Hematopoietic multipotent progenitor cell (in vitro differentiated cells): ENCODE measurements around the gene PFDN4.

DNA sequence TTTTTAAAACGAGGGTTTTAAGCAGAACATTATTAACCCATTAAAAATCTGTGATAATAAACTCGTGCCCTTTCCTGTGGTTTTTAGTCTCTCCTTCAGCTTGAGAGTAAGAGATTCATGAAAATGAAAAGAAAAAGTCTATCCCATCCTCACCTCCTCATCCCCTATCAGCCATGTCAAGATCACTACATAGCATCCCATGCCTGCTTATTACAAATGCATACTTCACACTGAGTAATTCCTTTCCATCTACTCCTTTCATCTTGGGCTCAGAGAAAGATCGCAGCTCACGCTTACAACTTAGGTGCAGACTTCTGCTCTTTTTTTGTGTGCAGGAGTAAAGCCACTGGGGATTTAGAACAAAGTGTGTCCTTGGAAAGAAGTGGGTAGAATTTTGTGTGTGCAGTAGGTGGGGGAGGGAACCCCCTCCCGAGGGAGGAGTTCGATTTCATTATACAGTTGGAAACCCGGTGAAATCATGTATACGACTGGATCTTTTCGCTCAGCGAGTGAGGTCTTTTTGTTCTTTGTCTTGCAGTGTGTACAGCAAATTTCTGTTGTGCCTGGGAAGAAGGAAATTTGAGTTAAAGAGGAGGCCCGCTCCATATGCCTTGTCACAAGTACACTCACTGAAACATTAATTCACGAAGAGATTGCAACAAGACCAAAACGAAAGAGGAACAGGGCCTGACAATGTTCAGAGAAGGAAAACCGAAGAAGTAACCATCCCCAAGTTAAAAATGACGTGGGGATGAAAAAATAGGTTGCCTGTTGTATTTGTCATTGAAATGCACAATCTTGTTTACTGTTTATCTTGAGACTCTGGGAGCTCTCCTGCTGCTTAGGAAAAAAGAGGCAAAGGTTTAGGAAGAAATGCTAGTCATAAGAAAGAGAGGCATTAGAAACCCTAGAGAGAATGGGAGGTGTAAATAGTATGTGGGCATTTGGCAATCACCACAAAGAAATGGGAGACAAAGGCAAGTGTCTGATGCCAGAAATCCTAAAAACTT, 146.5 kb upstream of the ZNF217 start:
- CAGE, long polyA plus RNA, result no peak

DNA sequence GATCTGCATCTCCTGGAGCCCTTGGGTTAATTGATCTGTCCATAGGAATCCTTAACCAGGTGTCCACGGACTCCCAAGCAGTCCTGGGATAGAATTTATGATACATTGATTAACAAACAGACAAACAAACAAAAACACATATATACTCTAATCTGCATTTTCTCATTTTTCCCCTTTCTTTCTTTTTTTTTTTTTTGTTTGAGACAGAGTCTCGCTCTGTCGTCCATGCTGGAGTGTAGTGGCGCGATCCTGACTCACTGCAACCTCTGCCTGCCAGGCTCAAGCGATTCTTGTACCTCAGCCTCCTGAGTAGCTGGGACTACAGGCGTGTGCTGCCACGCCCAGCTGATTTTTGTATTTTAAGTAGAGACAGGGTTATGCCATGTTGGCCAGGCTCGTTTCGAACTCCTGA, 207.9 kb upstream of the ZNF217 start:
- CAGE, long polyA plus RNA, result no peak

- CAGE, long polyA plus RNA, result no peak
Measured at GRCh38 chr20:53857724-53858328, 212.6 kb downstream of the BCAS1 start.

DNA sequence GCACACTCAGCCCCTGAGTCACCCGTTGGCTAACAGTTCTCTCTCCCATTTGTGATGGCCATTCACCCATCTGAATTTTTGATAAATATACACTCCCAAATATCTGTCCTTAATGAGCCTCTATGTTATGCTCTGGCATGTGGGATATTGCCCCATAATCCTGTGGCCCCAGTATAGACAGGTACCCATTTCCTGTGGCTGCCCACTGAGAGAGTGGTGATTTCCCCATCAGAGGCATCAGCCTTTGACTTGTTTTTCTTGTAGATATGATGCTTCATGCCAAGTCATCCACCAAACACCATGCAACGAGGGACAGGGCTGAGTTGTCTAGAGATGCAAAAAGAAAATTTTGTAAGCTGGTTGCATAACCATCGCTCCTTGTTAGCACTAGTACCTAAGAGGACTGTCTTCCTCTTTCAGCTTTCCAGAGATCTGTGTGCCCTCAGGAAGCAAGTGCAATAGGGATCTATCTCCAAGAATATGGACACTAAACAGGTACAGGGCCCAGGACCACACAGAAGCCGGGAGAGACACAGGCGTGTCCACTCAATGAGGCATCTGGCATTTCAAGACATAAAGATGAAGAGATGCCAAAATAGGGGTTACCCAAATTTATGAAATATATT, 166.8 kb downstream of the BCAS1 start:
- CAGE, long polyA plus RNA, result no peak

DNA sequence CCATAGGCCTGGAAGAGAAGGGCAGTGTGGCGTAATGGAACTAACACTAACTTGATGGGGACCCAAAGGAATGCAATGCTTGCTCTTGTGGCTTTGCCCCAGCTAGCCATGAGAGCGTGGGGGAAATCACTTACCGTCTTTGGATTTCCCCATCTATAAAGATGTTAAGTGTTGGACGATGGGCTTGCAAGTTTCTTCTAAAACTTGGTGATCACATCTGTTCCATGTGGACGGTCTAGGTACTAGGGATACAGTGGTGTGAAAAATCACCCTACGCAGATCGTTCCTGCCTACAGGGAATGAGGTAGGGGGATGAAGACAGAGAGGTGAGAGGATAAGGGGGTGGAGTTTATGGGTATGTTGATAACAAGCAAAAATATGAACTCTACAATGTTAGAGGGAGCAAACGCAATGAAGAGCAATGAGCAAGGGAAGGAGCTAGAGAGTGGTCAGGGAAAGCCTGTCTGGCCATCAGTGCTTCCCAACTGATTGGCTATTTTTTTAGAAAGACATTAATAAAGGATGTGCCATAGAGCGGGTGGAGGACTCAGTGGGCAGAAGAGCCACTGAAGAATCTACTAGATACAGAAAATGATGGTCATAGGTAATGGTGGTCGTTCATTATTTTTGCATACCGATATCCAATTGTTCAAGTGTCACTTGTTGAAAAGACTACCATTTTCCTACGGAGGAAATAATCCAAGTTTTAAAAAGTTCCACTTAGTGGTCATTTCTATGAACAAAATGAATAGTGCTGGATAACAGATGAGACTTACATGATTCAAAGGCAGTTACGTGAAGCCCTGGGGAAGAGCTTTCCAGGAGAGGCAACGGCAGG, 165.1 kb downstream of the BCAS1 start:
- CAGE, long polyA plus RNA, result no peak

- CAGE, long polyA plus RNA, result no peak
Measured at GRCh38 chr20:53914080-53914530, 156.3 kb downstream of the BCAS1 start.

DNA sequence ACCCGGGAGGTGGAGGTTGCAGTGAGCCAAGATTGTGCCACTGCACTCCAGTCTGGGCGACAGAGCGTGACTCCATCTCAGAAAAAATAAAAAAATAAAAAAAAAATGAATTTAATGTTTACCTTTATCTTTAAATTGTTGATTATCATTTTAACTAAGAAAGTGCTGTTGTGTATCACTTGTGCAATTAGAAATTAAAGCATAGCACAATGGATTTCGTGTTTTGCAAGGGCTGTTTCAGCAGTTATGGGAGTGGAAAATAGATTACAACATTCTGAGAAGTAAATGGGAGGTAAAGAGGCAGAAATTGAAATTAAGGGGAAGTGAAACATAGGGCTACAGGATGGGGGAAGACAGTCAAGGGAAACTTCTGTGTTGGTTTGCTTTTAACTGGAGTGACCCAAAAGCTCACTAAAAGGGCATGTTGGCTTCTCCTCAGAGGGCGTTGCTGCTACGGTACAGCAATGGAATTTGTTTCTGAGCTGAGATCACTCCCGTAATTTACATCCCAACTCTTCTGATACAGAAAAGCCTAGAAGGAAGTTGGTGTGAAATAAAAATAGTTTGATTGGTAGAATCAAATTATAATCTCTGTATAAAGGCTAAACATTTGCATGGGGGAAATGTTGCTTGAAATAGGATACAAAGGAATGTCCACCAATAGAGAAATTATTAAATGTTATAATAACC, 147.5 kb downstream of the BCAS1 start:
- CAGE, long polyA plus RNA, result no peak

GRCh38 chr20:53923568-53924055, 146.8 kb downstream of the BCAS1 start:
- CAGE, long polyA plus RNA, result no peak

- CAGE, long polyA plus RNA, result no peak
Measured at GRCh38 chr20:53940964-53941554, 129.3 kb downstream of the BCAS1 start.

DNA sequence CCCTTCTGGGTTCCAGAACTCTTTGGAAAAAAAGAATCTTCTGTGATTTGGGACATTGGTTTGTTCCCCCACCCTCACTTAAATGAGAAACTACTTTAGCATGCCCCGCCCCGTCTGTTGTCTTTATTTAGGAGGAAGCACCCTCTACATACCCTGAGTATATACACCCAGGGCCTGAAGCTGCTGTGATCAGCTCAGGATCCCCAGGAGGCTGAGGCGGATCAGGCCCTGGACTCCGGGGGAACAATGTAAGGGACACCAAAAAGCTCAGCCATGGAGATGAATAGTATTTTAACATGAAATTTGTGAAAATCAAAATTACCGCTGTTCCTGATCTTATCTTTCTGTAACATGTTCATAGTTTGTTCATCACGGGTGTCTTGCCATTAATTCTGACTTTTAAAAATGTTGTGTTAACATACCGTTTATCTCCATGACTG, 1.4 kb downstream of the BCAS1 start:
- CAGE, long polyA plus RNA, result no peak

DNA sequence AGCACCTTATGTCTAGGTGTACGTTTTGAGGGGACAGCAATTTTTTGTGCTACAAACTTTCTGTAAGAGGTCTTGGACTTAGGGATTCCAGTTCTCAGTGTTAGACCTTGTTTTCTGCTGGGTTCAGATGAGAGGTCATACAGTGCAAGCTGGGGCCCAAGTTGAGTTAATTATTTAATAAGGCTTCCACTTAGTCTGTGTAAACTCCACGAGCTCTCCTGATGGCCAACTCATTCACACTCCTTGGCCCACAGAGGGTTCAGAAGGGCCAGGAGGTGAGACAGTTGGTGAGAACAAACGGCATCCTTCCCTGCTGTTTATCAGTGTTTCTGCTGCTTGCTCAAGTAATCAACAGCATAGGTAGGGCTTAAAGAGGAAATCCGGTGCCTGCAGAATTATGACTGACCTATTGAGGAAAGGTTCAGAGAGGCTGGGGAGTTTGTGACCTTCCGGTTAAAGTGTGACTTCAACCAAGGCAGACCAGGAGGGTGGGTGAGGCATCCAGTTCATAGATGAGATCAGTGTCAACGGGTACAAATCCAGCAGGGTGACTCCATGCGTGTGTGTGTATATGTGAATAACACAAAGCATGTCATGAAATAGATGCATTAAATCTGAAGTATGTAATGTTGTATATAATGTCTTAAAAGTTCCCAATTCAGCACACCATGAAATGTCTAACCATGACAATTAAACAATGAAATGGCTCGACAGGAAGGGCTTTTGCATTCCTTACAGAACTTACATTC, 37.3 kb upstream of the BCAS1 start:
- CAGE, long polyA plus RNA, result no peak

- CAGE, long polyA plus RNA, result start-site peak on the plus strand at chr20:54208083-54208095, 209 reads
Measured at GRCh38 chr20:54207480-54208228, at the start of gene PFDN4. Gene PFDN4, plus strand, starts transcription at chr20:54208087.

DNA sequence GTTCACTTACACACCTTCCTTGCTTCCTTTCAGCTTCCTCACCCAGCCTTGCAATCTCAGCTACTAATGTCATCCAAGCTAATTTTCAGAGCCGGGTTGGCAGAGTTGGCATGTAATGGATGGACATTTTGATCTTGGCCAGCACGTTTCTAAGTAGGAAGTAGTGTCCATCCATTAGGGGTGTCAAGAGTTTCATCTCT, 60.5 kb downstream of the PFDN4 start:
- CAGE, long polyA plus RNA, result no peak

- CAGE, long polyA plus RNA, result no peak
Measured at GRCh38 chr20:54524672-54525329, 49.4 kb downstream of the DOK5 start.

DNA sequence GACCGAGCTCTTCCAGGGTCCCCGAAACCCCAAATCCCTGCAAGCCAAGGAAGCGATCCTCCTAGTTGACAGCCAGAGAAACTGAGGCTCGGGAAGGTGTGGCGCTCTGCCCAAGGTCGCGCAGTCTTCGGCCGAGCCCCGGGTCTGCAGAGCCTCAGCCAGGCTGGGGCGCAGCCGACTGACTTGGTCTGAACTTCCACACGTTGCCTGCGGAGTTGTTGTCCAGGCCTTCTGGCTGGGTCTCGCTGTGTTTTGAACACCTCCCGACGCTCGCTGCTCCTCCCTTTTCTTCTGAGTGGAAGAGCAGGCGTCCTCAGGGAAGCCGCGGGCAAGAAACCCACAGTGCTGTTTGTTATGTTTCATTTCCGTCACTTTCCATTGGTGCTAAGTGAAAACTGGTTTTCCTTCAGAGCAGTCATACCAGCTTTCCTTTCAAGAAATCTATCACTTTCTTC, 563 bp downstream of the FAM210B start:
- CAGE, long polyA plus RNA, result no peak

GRCh38 chr20:56444223-56444645, 24.2 kb upstream of the RTF2 start:
- CAGE, long polyA plus RNA, result no peak

- CAGE, long polyA plus RNA, result no peak
Measured at GRCh38 chr20:56626374-56626735, 2.8 kb upstream of the TFAP2C start.

- CAGE, long polyA plus RNA, result no peak
Measured at GRCh38 chr20:56859214-56860707, 230.7 kb downstream of the TFAP2C start.

DNA sequence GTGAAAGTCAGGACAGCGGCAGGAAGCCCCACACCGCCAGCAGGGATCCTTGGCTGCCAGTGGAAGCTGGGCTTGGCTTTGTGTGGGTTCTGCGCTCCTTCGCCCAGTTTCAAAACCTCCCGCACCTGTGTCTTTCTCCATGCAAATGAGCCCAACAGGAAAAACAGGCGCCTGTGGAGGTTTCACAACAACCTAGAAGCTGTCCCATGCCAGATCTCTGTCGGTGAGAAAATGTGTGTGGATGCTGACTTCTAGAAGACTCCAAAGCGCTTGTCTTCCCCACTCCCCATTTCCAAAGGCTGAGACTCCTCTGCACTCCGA, 291.6 kb downstream of the BMP7 start:
- CAGE, long polyA plus RNA, result no peak

DNA sequence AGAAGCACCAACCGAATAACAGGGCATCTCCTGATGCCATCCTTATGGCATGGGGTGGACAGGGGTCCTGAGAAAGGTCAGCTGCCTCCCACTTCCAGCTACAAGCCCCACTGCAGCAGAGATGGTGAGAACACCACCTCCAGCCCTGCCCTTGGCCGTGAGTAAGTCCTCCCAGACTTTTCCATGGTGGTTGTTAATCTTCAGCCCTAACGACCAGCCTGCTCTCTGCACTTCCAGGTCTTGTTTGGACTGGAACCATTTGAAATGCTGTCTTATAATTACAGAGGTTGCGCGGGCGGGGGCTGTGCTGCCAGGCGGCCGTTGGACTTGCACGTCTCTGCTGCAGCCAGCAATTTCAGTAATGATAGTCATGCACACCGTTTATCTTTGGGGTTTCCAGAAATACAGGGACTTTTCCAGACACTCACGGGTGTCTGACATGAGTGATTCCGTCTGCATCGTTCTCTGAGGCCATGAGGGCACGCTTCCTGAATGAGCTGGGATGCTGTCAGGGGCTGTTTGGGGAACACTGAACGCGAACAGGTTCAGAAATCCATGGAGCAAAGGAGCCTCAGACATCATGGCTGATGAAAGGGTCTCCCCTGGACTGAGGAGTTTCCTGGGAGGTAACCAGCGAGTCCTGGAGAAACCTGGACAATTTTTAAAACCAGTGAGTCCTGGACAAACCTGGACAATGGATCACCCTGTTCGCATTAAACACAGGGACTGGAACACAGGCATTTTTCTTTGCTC, 118.1 kb downstream of the BMP7 start:
- CAGE, long polyA plus RNA, result no peak